H7 (cell line): ENCODE results near the gene COA6.

- RAMPAGE, long total RNA, result no peak
These were observed 100.9 kb downstream of the KCNK1 start for GRCh38 chr1:233714541-233715443.

- RAMPAGE, long total RNA, result no peak
These were observed 159.3 kb upstream of the COA6 start for GRCh38 chr1:234213732-234214654.

DNA sequence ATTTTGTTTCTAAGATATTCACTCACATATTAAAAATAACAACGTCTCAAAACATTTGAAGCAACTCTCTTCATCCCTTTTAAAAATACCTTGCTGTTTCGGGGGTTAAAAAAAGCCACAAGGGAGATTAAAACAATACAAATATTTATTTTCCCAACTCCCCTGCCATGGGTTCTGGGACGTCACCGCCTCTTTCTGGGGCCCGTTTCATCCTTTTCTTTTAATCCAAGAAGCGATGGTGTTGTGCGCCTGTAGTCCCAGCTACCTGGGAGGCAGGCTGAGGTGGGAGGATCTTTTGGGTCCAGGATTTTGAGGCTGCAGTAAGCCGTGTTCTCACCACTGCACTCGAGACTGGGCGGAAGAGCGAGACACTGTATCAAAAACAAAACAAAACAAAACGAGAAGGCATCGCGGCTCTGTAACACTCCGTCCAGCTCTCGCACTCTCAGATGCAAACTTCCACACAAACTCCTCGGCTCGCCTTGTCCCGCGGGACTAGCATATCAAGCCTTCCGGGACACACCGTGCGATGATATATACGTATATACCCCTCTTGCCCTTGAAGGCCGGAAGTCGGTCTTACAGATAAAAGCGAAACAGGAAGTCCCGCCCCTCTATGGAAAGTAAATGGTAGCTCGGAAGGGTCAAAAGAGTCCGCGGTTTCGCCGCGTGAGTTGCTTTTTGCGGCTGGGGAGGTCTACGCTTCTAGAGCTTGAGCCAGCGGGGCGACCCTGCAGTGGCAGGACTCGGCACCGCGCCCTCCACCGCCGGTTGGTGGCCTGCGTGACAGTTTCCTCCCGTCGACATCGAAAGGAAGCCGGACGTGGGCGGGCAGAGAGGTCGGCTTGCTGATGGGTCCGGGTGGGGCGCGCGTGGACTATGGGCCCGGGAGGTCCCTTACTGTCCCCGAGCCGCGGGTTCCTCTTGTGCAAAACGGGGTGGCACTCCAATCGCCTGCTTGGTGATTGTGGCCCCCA, at the start of gene COA6:
Gene COA6, plus strand, starts transcription at position 617 of the 977 bp plus-strand sequence.
- RAMPAGE, long total RNA, result start-site peak on the minus strand centred at position 573 of the sequence, 29 bp wide, 28 reads; start-site peak on the plus strand centred at position 667 of the sequence, 107 bp wide, 538 reads

GRCh38 chr1:234495018-234495985, 16.3 kb upstream of the TARBP1 start:
- RAMPAGE, long total RNA, result no peak

GRCh38 chr1:234499692-234500175, 20.8 kb upstream of the TARBP1 start:
- RAMPAGE, long total RNA, result no peak

- RAMPAGE, long total RNA, result no peak
These were observed 49.6 kb upstream of the TARBP1 start for GRCh38 chr1:234528563-234529037.

DNA sequence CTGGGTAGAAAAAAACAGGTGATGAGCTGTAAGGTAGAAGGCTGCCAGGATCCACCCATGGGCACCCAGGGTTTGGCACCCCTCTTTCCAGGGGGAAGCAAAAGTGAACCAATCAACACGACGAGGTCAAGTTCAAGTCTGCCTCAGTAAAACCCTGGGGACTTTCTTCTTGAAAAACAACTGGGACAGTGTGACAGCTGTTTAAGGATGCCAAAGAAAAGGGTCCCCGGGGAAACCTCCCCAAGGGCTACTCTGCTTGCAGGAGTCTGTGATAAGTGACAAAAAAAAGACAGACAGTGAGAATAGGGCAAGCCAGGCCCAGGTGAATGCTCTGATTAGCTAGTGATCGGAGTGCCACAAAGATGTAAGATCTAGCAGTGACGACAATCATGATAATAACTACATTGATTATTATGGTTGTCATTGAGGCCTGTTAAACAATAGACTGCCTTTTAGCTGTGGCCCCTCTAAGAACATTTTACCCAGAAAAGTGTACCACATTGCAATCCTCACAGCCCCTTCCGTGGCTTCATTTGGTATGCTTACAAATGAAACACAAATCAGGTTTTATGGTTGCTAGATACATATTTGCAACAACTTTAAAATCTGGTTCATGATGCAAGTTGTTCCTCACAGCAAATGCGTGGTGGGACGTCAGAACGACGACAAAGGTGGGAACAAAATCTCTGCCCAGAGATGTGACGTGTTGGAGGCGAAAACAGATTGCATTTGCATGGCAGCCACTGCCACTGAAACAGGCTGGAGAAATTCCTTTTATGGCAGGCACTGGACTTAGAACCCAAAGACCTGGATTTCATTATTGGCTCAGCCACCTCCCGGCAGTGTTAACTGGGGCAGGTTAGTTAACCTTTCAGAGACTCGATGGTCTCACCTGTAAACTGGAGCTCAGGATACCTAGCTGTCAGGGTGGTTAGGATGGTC, 58.8 kb upstream of the TARBP1 start:
- RAMPAGE, long total RNA, result no peak

- RAMPAGE, long total RNA, result no peak
These were observed 27.7 kb downstream of the IRF2BP2 start for GRCh38 chr1:234582266-234582642.

GRCh38 chr1:234582643-234583001, 27.4 kb downstream of the IRF2BP2 start:
- RAMPAGE, long total RNA, result no peak

DNA sequence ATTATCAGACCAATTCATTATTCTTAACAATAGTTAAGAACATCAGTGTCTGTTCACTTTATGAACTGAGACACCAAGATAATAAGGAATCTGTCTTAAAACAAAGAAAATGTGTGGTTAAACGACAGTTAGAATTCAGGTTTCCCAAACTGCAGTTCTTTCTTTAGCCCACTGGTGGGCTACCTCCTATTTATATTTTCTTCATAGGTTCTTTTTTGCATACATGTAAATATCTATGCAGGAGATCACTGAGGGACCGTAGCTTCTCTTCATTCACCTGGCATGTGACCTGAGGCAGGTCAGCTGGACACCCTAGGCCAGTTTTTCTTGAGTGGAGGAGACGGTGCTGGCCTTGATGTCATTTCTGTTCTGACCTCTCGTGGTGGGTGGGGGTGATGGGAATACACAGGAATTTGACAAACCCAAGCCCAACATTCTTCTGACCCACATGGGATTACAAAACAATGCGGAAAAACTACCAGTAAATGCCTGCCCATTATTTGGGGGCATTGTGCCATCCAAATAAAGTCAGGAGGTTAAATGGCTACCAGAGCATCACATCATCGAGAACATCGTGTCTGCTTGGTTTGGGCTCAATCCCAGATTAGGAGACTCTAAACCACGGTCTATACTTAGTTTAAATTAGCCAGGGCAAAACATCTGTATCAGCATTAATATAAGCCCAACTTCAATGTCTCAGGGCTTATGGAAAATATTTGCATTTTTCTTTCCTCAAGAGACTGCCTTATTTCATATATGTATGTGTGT, 7.2 kb upstream of the IRF2BP2 start:
- RAMPAGE, long total RNA, result no peak

- RAMPAGE, long total RNA, result no peak
These were observed 66.1 kb upstream of the IRF2BP2 start for GRCh38 chr1:234675949-234676690.

DNA sequence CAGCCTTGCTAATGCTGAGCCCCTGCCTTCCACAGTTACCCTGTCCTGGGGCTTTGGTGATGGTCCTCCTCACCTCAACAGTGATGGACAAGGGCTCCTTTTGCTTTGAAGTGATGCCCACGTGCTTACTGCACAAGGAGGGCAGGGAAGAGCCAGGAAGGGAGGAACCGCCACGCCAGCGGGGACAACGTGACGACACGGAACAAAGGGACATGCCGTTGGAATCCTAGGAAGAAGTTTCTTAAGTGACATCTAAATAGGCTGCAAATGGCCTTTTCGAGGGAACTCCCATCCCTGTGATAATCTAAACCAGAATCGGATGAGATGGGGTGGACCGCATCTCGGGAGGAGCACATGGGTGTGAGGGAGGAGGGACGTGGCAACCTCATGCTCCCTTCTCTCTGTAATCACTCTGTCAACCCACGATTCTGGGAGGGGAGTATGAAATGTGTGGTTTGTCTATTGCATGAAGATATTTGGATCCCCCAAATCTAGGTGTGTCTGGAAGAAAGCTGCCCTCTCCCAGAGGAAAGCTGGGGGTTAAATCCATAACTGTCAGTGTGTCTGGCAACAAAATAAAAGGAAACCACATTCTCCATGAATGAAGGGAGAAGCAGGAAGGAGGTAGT, 110.9 kb upstream of the IRF2BP2 start:
- RAMPAGE, long total RNA, result no peak

- RAMPAGE, long total RNA, result no peak
These were observed 208.0 kb upstream of the IRF2BP2 start for GRCh38 chr1:234818017-234818374.

GRCh38 chr1:234851377-234852238, 241.6 kb upstream of the IRF2BP2 start:
- RAMPAGE, long total RNA, result no peak

GRCh38 chr1:234898094-234898577, 230.5 kb downstream of the TOMM20 start:
- RAMPAGE, long total RNA, result no peak

DNA sequence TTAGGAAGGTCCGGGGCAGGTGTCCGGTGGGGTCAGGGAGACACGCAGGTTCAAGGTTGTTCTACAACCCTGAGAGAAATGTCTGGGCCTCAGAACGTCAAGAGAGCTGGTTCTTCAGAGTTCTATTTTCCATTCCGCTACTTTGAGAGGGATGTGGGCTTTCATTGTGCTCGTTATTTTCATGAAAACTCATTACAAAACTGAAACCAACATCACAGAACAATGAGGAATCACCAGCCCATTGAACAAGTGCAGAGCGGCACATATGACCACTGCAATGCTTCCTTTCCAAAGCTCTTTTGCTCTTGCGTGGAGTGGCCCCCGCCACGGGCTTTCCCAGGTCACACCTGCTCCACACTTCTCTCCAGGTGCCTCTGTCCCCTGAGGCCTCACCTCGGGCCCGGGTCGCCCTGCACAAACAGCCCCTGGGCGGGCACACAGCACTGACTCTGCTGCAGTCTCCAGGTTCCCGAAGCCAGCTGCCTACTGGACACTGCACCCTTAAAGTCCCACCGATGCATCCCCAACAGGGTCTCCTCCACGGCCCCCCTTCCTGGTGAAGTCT, 201.8 kb downstream of the TOMM20 start:
- RAMPAGE, long total RNA, result no peak

- RAMPAGE, long total RNA, result no peak
These were observed 148.3 kb downstream of the TOMM20 start for GRCh38 chr1:234980413-234980699.

DNA sequence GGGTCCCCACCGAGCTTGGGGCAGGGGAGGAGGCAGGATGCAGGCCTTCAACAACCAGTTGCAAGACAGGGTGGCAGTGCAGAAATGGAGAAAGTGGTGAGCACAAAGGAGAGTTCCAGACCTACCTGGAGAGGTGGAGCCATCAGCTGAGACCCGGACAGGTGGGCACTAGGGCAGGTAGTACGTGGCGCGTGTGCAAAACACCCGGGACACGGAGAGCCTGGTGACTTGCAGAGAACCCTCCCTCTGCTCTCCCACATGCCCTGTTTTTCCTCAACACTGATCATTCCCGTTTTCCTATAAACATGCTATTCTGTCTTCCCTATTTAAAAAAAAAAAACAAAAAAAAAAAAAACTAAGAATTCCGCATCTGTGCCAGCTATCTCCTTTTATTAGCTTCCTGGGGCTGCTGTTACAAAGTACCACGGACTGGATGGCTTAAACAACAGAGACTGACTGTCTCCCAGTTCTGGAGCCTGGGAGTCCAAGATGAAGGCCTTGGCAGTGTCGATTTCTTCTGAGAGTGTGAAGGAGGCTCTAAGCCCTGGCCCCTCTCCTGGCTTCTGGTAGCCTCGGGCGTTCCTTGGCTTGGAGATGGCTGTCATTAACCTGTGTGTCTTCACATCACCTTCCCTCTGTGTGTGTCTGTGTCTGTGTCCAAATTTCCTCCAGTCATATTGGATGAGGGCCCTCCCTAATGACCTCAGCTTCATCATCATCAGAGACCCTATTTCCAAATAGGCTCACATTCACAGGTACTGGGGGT, 138.6 kb downstream of the TOMM20 start:
- RAMPAGE, long total RNA, result no peak

DNA sequence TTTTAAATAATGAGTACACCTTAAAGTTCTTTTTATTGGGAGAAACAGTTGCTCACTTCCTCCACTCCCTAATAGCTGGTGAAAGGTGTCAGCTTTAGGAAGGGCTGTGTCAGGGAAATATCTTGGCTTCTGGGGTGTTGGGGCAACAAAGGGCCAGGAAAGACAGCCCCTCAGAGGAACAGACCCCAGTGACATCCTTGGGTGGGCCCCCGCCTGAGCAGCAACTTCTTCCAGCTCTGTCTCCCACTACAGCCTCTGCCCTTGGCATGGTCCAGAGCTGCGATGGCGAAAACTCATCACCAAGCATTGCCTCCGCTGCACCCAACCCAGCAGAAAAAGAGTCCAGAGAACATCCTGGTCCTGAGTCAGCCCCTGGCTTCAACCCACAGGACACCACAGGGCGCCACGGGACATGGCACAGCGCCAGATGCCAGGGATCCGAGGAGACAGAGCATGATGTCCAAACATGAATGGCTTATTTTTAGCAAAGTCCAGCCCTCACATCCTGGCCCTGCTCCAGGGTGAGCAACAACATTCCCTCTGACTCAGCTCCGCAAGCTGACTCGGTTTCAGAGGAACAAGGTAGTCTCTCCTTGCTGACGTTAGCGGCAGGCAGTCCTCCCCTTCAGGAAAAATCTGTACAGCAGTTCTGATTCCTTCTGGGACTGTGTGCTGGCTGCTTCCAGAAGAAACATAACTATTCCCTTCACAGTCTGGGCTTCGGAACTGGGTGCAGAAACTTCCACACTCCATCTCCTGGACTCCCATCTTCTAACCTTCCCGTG, 131.5 kb downstream of the TOMM20 start:
- RAMPAGE, long total RNA, result no peak

DNA sequence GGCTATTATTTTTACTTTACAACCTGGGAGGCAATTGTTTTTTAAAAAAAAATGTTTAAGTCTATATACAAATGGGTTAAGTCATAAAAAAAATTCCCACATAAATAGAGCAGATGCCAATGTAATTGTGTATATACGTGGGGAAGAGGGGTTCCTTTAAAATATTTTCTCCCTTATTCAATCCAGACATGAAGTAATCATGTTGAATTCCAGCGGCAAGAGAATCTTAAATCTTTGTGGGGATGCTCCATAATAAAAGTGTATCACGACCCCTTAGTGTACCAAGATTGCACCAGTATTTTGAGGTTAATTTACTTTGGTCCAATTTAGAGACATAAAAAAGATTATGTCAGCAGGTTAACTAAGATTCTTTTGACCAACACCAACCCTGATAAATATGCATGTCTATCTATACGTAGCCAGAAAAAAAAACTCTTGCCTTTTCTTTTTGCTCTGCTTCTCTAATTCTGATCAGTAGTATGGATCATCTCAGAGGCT, 62.0 kb downstream of the ARID4B start:
- RAMPAGE, long total RNA, result no peak